Peritoneum (tissue), 1 donor: Measurements from ENCODE around the genes CEACAM1, PSG8, CD177 and ZNF428.

- PRO-cap, result no peak
Measured at GRCh38 chr19:42216371-42216800, 1.1 kb downstream of the DEDD2 start.

GRCh38 chr19:42231687-42232401 lies 10.6 kb downstream of the GSK3A start:
- PRO-cap, result no peak

DNA sequence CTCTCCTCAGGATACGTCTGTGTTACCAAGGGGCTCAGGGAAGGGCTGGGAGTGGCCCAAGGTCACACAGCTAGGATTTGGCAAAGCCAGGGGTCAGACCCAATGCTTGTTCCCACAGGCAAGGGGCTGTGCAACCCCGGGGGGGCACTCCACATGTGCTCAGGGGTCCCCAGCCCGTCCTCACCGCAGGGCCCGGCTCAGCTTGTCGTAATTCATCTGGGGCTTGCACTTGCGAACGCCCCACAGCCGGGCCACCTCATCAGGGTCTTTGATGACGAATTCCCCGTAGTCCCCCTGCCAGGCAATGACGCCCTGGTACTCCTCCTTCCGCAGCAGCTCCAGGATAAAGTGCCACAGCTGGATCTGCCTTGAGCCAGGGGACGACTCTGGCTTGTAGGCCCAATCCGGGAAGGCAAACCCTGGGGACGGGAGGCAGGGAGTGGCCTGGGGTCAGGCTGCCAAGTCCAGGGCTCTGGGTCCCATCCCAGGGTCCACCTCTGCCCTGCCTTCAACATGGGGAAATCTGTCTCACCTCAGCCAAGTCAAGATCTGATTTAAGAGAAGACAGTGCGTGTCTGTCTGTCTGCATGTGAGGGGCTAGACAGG lies 4.7 kb downstream of the ERF start:
- PRO-cap, result no peak

DNA sequence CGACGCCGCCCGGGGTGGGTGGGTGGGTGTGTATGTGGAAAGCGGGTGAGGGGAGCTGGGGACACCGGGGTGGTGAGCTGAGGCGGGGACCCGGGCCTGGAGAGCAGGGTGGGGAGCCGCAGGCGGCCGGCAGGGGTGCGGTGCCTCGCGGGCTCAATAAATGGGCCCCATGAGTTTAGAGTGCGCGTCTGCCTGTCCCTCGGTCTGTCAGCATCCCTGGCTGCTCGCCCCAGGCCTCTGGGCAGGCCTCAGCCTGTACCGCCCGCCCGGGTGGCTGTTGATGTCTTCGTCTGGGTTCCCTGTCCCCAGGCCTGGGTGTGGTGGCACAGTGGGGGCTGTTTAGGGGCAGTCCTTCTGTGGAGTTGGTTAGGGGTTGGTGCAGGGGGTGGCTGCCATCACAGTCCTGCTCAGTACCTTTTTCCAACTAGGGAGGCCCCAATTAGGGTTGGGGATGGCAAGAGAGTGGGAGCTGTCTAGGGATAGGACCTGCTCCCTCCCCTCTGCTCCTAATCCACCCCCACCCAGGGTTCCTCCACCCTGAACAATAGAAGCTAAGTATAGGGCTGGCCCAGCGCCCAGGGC lies 12.2 kb downstream of the CIC start:
- PRO-cap, result no peak

GRCh38 chr19:42291912-42292496 lies 9.9 kb upstream of the PRR19 start:
- PRO-cap, result no peak

DNA sequence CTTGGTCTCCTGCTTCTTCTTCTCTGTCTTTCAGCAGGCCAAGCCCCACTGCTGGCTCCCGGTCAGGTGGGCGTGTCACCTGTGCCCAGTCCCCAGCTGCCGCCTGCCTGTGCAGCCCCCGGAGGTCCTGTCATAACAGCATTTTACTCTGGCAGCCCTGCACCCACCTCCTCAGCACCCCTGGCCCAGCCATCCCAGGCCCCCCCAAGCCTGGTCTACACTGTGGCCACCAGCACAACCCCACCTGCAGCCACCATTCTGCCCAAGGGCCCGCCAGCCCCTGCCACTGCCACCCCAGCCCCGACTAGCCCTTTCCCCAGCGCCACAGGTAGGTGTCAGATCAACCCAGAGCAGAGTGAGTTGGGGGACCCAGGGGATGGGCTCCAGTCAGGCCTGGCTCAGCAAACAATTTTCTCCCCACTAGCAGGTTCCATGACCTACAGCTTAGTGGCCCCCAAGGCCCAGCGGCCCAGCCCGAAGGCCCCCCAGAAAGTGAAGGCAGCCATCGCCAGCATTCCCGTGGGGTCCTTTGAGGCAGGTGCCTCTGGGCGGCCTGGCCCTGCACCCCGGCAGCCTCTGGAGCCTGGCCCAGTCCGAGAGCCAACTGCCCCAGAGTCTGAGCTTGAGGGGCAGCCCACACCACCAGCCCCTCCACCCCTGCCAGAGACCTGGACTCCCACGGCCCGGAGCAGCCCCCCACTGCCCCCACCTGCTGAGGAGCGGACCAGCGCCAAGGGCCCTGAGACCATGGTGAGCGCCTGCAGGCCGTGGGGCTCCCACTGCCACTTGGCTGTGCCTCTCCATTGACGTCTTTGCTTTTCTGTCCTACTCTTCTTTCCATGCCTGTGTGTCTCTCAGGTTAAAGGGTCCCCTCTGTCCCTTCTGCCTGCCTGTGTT lies 9.2 kb upstream of the PRR19 start:
- PRO-cap, result no peak

- PRO-cap, result no peak
Measured at GRCh38 chr19:42324327-42325094, 924 bp upstream of the MEGF8 start.

DNA sequence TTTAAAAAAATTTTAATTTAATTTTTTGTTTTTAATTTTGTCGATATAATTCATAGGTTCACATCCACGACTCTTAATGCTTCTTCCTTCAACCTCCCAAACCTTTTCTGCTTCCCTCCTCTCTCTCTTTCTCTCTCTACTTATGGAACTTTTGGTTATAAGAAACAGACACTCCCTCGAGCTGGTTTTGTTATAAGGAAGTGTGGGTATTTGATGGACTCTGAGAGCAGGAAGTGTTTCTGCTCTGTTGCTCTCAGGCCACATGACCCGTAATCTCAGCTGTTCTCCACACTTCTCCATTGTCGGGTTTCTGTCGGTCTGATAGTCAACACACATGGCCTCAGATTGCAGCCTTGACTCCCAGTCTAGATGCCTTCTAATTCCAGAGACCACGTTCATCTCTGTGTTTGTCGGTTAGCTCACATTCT lies 26.5 kb downstream of the CNFN start:
- PRO-cap, result no peak

- PRO-cap, result no peak
Measured at GRCh38 chr19:42378952-42379337, 11.2 kb downstream of the CNFN start.

- PRO-cap, result no peak
Measured at GRCh38 chr19:42401064-42401850, 11.2 kb upstream of the CNFN start.

- PRO-cap, result no peak
Measured at GRCh38 chr19:42421048-42421533, 6.1 kb downstream of the LIPE start.

GRCh38 chr19:42507428-42507804 lies 20.9 kb downstream of the CEACAM1 start:
- PRO-cap, result no peak

GRCh38 chr19:42528141-42529124 lies at the start of gene CEACAM1:
Gene CEACAM1, minus strand, starts transcription at chr19:42528481.
- PRO-cap, result no peak

DNA sequence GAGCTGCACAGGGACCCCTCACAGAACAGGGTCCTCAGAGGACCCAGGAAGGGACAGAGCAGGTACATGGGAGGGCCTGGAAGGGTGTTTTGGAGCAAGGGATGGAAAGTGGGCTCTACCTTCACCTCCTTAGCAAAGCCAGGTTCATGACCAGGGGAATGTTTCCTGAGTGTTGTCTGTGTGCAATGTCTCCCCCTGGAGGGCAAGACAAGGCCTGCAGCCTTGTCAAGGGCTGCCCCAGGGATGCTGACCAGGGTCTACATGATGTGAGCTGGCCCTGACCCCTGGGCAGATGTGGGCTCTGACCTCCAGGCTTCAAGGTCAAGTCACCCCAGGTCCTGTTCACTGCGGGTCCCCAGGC lies 946 bp upstream of the CEACAM1 start:
- PRO-cap, result no peak

GRCh38 chr19:42765424-42765900 lies at the start of gene PSG8:
Gene PSG8, minus strand, starts transcription at chr19:42765678.
- PRO-cap, result no peak

DNA sequence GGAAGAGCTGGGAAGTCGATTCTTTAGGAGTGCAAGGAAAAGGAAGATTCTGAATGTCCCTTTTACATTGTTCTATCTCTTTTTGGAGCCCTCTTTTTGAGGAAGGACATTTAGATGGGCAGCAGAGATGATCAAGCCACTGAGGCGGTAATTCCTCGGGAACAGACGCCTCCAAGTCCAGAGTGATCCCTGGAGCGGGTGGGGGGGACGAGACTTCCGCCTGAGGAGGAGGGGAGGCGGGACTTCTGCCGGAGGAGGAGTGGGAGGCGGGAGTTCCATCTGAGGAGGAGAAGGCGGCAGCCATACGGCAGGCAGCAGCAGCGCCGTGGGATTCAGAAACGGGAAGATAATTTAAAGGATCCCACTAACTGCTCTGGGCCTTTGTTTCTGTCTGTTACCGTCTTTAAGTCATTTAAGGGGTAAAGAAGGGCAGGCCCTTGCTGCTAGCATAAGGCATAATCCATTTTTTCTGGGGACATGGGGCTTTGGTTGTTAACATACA lies 37.6 kb upstream of the CD177 start:
- PRO-cap, result no peak

DNA sequence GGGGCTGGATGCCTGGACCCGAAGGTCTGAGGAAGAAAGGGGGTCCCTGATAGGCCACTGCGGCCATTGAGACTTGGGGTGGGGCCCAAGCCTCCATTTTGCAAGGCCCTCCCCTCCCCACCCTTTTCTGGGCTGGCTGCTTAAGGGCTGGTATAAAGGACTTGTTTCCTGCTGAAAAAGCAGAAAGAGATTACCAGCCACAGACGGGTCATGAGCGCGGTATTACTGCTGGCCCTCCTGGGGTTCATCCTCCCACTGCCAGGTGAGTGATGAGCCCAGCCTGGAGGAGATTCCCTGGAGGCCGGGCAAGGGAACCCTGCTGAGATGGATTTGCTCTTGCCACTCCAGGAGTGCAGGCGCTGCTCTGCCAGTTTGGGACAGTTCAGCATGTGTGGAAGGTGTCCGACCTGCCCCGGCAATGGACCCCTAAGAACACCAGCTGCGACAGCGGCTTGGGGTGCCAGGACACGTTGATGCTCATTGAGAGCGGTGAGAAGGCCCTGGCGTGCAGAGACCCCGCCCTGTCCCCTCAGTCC lies at the start of gene CD177:
Gene CD177 (plus strand): TSS at position 182 of the 536 bp plus-strand sequence.
- PRO-cap, result no peak

- PRO-cap, result no peak
Measured at GRCh38 chr19:43463421-43464045, 1.9 kb downstream of the LYPD3 start.

- PRO-cap, result no peak
Measured at GRCh38 chr19:43586147-43586697, 9.7 kb downstream of the IRGQ start.

- PRO-cap, result bidirectional peak, plus-strand start at chr19:43619665, minus-strand start at chr19:43619585
Measured at GRCh38 chr19:43618644-43619766, at the start of gene ZNF428. Gene ZNF428, minus strand, starts transcription at chr19:43619629.